HTR-8/SVneo (cell line): ENCODE measurements around the genes RWDD1 and VGLL2.

- RRBS, result no CpG with 5 or more reads among the region's 3 CpGs
Observed at GRCh38 chr6:111818431-111818754, 54.9 kb downstream of the FYN start.

DNA sequence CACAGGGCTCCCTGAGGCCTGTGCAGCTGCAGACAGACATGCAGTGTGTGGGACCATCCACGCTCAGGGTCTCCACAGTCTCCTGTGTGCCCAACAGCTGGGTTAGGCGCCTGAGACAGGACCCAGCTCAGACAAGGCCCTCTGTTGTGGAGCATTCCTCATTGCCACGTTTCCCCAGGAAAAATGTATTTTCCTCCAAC, 22.6 kb downstream of the FYN start:
- RRBS, result no CpG with 5 or more reads among the region's 3 CpGs

DNA sequence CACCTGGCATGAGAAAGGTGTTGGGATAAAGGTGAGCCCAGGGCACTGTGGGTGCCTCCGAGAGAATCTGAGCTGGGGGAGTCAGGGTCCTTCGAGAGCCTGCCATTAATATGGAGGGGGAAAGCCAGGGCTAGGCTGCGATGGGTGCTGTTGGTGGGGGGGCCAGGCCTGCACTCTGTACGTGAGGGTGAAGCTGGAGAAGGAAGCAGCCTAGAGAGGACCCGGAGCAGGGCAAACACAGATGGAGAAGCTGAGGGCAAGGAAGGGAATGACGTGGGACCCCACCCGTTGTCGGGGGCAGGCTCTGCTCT, 238 bp upstream of the CCN6 start:
- RRBS, result no CpG with 5 or more reads among the region's 8 CpGs

DNA sequence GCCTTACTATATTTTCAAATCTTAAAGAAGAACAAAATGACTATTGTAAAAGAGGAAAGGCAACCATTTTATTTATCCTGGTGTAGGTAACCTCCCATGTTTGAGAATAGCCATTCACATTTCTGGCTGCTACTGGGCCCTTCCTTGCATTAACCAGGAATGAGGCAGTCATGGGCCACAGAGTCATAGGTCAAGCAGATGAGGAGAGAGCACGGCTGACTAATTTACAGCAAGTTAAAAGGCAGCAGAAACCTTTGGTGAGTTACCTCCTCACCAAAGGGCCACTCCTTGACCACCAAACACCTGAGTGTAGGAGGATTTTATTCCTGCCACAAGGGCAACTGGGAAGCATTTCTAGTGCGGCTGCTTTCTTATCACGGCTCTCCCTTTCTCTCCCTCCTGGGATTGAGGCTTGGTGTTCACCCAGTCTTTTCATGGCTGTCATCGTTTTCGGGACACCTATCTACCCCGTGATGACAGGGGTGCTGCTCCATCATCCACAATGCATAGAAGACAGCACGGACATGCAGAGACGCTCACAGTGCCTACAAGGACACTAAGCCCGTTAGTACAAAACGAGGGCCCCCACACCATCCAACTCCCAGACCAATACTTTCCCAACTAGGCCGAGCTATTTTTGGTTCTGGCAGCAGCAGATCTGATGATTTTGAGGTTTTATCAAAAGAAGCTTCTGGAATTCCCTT, 4.5 kb upstream of the LAMA4 start:
- RRBS, result no CpG with 5 or more reads among the region's 11 CpGs

- RRBS, result no CpG with 5 or more reads among the region's 15 CpGs
Observed at GRCh38 chr6:113645196-113646053, 211.7 kb upstream of the MARCKS start.

- RRBS, result no CpG with 5 or more reads among the region's 2 CpGs
Observed at GRCh38 chr6:113819287-113819714, 37.8 kb upstream of the MARCKS start.

DNA sequence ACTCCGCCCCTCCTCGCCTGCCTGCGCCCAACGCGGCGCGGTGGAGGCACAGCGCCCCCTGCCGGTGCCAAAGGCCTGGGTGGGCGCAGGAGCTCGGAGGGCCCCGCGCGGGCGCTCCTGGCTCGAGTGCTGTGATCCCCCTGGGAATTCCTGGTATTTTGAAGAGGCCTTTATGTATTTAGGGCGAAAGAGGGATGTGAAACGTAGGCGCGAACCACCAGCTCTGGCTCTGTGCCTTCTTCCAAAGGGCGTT, 1.8 kb downstream of the MARCKS start:
- RRBS, result under 1% methylated on average over 9 of the region's 21 CpGs

DNA sequence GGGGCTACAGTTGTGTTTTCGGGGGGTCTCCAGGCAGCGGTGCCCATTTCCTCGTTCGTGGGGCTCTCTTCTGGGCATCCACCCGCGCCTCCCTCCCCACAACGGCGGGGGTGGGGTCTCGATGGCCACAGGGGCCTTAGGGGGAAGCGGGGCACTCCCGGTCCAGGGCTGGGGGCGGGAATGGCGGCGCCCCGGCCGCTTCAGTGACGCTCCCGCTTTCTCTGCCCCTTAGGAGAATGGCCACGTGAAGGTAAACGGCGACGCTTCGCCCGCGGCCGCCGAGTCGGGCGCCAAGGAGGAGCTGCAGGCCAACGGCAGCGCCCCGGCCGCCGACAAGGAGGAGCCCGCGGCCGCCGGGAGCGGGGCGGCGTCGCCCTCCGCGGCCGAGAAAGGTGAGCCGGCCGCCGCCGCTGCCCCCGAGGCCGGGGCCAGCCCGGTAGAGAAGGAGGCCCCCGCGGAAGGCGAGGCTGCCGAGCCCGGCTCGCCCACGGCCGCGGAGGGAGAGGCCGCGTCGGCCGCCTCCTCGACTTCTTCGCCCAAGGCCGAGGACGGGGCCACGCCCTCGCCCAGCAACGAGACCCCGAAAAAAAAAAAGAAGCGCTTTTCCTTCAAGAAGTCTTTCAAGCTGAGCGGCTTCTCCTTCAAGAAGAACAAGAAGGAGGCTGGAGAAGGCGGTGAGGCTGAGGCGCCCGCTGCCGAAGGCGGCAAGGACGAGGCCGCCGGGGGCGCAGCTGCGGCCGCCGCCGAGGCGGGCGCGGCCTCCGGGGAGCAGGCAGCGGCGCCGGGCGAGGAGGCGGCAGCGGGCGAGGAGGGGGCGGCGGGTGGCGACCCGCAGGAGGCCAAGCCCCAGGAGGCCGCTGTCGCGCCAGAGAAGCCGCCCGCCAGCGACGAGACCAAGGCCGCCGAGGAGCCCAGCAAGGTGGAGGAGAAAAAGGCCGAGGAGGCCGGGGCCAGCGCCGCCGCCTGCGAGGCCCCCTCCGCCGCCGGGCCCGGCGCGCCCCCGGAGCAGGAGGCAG, 2.6 kb downstream of the MARCKS start:
- RRBS, result 1% methylated on average over 36 of the region's 125 CpGs

DNA sequence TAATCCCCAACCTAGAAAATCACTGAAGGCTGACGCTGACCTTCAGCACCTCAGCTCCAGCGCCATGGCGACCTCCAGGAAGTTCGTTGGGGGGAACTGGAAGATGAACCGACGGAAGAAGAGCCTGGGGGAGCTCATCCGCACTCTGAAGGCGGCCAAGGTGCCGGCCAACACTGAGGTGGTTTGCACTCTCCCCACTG, 22.1 kb downstream of the FRK start:
- RRBS, result no CpG with 5 or more reads among the region's 9 CpGs

GRCh38 chr6:116236597-116237213, 17.2 kb downstream of the TSPYL4 start:
- RRBS, result no CpG with 5 or more reads among the region's 3 CpGs

GRCh38 chr6:116570834-116571915, at the start of gene RWDD1:
TSS of gene RWDD1 (plus strand) at chr6:116571504.
- RRBS, result 1% methylated on average over 21 of the region's 75 CpGs

- RRBS, result no CpG with 5 or more reads among the region's 1 CpG
Observed at GRCh38 chr6:117137699-117137991, 127.7 kb upstream of the VGLL2 start.

GRCh38 chr6:117265087-117265976, at the start of gene VGLL2:
TSS of gene VGLL2 (plus strand) at chr6:117265558.
- RRBS, result 12% methylated on average over 18 of the region's 70 CpGs

DNA sequence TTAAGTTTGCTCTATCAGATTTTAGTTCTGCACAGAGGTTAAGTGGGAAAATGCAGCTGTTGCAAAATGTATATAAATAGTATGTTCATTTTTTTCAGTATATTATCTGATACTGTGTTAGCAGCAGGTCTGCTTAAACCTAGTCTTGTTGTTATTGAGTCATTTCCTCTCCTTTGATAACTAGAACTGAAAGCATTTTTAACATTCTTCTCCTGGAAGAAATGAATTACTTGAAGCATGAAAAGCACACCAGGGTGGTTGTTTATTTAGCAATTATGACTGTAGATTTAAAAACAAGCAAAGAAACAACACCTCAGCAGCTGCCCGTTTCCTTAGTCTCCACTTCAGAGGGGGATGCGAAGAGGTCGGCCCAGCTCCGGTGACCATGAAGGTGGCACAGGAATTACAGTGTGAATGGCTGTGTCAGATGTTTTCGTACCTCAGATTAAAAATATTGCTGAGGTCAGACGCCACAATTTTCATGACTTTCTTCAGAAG, 53.5 kb downstream of the GOPC start:
- RRBS, result no CpG with 5 or more reads among the region's 6 CpGs

- RRBS, result no CpG with 5 or more reads among the region's 7 CpGs
Observed at GRCh38 chr6:117677497-117678536, 2.5 kb downstream of the NUS1 start.

DNA sequence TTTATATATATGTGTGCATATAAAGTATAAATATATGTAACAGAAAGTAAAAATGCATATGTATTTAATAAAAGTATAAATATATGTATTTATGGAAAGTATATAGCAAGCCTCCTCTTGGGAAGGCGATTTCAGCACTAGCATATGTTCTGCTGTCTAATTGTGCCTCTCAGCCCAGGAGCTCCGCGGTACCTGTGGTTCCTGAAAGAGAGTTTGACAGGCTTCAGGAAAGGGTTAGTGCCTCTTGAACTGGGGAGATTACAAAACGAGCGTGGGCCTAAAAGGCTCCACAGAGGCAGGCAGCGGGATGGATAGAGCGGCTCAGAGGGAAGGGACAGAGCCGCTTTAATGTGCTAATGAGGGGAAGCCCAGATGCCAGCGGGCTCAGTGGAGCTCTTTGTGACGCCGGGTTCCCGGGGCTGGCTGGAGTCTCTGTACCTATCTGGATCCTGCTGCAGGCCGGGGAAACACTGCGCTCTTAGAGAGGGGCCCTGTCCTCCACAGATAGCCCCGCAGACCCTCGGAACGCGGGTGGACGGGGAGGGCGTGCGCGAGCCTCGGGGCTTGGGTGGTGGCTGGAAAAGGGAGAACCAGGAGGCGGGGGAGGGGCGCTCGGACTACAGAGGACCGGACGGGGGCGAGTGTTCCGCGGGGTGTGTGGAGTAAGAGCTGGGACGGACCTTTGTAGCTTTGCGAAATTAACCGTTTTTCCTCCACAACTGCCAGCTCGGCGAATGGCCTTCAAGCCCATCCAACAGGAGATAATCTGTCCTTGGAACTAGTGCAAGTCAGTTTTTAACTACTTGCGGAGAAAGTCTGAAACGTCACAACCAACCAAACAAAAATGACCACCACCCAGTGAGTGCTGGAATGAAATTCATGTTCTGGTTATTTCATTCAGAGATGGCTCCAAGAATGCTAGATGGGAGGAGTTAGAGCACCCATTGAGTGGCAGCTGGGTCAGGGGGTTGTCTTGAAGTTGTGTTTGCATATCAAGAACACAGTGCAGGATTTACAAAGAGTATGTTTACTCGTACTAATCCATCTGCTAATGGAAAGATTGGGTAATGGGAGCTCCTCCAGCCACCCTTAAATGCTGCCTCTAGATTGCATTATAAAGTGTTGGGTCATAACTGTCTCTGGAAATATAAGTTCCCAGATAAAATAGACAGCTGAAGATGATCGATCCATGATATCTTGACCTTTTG, 13.0 kb downstream of the SLC35F1 start:
- RRBS, result no CpG with 5 or more reads among the region's 40 CpGs

GRCh38 chr6:118372132-118373085, 175.7 kb upstream of the PLN start:
- RRBS, result no CpG with 5 or more reads among the region's 3 CpGs

DNA sequence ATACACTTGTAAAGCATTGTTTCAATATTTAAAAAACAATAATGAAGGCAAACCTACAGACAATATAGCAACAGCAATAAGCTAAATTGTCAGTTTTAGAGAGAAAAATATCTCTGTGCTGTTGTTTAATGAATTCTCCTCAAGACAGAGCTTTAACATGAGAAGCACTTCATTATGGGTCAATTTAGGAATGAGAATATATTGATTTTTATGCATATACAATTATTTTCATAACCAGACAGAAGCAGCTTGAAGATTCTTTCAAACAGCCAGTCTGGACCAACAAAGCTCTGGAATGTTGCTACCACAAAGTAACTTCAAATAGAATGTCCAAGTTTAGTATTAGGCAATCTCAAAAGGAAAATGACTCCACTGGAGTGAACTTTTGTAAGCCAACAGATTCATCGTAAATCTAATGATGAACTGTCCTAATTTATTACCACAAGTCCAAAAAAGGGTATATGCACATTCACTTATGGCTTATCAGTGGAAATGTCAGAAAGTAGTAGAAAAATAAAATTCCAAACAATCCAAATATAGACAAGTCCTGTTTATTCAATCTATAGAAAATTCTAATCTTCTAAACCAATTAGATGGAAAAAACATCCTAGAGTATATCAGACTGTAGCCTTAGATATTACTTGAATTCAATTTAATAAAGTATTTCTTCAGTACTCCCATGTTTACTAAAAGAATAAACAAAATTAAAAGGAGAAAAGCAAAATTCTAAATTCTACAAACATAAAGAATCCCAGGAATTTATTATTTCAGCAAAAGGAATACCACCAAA, 3.6 kb downstream of the PLN start:
- RRBS, result no CpG with 5 or more reads among the region's 1 CpG

DNA sequence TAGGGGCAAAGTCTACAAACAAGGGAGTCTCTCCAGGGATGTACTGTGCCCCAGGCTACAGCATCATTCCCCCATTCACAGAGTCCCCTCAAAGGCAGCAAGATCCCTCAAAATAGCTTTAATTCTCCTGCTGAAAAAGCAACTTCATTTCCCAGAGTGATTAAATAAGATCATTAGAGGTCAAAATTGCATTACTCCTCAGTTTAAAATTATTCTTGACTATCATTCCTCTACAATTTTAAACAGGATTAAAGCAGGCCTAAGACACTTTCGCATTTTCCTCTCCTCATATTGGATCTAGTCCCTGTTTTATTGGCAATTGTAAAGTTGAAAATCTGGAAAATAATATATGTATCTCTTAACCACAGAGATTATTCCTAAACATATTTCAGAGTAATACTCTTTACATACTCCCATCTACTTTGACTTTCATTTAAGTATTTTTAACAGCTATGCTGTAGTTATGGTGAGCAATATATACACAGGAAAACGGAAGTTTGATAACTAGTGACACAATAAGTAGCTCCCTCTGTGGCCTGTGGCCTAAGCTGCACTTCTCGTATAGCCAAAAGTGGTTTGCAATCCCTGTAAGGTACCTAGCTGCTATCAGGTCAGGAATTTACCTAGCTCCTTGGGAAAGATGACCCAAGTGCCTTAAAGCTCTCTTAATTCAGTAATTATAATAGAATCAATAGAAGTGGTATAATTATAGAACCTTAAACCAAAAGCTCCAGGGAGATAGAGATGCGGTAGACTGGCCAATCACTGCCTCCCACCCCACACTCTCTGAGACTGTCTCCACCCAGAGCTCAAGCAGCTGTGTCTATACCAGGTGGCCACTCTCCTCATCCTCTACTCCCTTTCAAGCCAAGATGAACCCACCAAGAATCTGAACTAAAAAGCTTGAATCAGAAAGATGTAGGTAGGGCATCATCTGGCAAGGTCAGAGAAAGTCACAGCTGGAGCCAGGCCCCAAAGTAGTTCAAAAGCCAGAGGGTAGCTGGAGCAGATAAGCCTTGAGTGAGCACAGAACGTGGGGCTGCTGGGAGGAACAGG, 85.2 kb upstream of the ASF1A start:
- RRBS, result no CpG with 5 or more reads among the region's 5 CpGs